Prostate gland (tissue), 2 donors: ENCODE results near the genes NRN1L and PSMB10.

- PRO-cap, result no peak
- RAMPAGE, long total RNA, 2 experiments, result no peak in any of the 2 experiments
Observed at GRCh38 chr16:67548565-67549142, 13.7 kb upstream of the CTCF start.

DNA sequence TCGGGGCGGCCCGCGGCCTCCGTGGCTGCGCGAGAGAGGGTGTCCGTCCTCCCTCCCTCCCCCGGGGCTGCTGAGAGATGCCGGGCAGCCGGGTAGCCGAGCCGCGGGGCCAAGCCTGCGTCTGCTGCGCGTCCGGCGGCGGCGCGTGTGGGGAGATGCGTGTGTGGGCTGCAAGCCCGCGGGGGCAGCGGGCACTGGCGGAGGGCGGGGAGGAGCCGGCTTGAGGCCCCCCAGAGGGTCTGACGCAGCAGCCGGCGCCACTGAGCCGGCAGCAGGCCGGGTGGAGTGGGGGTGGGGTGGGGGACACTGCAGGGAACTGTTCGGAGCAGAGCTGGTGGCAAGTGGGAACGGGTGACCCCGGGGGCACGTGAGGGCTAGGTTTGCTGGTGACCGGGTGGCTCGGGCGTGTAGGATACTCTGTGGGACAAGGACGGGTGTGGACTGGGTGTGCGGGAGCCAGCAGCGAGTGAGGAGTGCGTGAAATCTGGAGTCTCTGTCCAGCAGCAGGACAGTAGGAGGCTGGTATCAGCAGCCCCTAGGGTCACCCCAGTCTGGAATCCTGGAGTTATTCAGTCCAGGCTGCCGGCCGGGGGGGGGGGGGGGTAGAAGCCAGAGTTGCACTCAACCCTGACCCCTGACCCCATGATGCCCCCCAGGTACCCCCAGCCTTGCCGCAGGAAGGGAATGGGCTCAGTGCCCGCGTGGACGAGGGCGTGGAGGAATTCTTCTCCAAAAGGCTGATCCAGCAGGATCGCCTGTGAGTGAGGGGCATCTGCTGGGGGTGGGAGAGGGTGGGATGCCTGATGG lies 6.4 kb downstream of the ACD start:
- PRO-cap, result no peak
- RAMPAGE, long total RNA, 2 experiments, result no peak in any of the 2 experiments

- PRO-cap, result no peak
- RAMPAGE, long total RNA, 2 experiments, result no peak in any of the 2 experiments
Observed at GRCh38 chr16:67697738-67698159, 21.4 kb downstream of the GFOD2 start.

- PRO-cap, result bidirectional peak, plus-strand start at chr16:67884885, minus-strand start at chr16:67884764
- RAMPAGE, long total RNA, 2 experiments, result start-site peak on the plus strand in 1 of 2 experiments, at chr16:67884889-67884901 at its widest, 12 reads per replicate
Observed at GRCh38 chr16:67884441-67885058, at the start of gene NRN1L. Gene NRN1L (plus strand): TSS chr16:67884885.

GRCh38 chr16:67926153-67926881 lies 5.3 kb downstream of the CTRL start:
- PRO-cap, result bidirectional peak, plus-strand start at chr16:67926426, minus-strand start at chr16:67926316
- RAMPAGE, long total RNA, 2 experiments, result no peak in any of the 2 experiments

DNA sequence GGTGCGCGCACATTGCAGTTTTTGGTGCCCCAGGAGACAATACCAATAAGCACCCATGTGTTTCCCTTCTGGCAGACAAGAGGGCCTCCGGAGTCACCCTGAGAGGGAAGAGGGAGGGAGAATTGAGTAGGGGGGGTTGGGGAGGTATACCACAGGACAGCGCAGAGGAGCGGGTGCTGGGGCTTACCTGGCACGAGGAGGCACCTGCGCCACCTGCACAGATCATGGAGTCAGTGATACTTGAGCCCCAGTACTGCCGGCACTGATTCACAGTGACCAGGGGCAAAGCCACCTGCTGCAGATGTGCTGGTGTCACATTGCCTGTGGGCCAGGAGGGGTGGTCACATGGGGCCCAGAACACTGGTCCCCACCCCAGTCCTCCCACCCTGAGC lies 1.7 kb downstream of the CTRL start:
- PRO-cap, result no peak
- RAMPAGE, long total RNA, 2 experiments, result no peak in any of the 2 experiments

- PRO-cap, result no peak
- RAMPAGE, long total RNA, 2 experiments, result no peak in any of the 2 experiments
Observed at GRCh38 chr16:67934216-67934589, 2.4 kb downstream of the PSMB10 start.

GRCh38 chr16:67936236-67937180 lies at the start of gene PSMB10:
Gene PSMB10 (minus strand): TSS chr16:67936850.
- PRO-cap, result unidirectional peak, minus-strand start at chr16:67936850
- RAMPAGE, long total RNA, 2 experiments, result start-site peak on the minus strand in 2 of 2 experiments, at chr16:67936822-67936837 at its widest, 18 to 56 reads per replicate

DNA sequence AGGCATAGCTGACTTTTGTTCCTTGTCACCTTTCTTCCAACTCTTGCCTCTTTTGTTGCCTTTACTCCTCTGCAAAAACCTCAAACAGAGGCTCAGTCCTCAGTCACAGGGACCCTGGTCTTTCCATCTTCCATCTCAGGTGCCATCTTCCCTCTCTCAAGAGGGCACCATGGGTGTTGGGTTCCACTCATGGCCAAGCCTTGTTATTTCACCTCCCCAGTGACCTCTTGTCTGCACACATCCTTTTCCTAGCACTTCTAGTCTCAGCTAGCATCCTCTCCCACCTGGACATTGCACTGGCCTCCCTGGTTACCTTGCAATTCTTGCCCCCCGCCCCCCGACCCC lies 503 bp upstream of the PSMB10 start:
- PRO-cap, result no peak
- RAMPAGE, long total RNA, 2 experiments, result no peak in any of the 2 experiments

GRCh38 chr16:67945755-67946494 lies 2.0 kb upstream of the LCAT start:
- PRO-cap, result no peak
- RAMPAGE, long total RNA, 2 experiments, result no peak in any of the 2 experiments

GRCh38 chr16:68037716-68038184 lies 14.7 kb downstream of the DUS2 start:
- PRO-cap, result no peak
- RAMPAGE, long total RNA, 2 experiments, result no peak in any of the 2 experiments

DNA sequence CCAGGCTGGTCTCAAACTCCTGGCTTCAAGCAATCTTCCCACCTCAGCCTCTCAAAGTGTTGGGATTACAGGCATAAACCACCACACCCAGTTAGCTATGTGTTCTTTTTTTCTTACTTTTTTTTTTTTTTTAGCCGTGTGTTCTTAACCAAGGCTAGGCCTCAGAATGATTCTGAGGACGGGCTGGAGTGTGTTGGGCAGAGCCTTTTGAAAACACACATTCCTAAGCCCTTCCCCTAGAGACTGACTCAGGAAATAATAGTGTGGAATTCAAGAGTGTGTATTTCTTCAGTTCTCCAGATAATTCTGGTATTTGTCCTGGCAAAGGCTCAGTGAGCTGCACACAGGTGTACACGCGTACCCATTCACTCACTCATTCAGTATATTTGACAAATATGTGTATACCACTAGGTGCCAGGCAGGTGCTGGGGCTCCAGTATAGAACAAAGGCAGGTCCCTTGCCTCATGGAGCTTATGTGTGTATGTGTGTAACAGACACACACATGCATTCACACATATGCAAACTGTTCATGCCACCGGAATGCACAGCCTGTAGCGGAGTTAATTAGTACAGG lies 19.4 kb upstream of the NFATC3 start:
- PRO-cap, result no peak
- RAMPAGE, long total RNA, 2 experiments, result no peak in any of the 2 experiments

DNA sequence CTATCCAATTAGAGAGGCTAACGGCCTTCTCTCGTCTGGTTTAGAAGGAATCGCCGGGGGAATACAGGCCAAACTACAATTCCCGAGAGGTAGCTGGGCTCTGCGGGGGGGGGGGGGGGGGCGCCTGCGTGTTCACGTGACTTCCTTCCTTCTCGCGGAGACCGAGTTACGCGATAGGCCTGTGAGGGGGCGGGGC lies 180 bp upstream of the NFATC3 start:
- PRO-cap, result bidirectional peak, plus-strand start outside the sequence, minus-strand start at position 63 of the sequence
- RAMPAGE, long total RNA, 2 experiments, result no peak in any of the 2 experiments

GRCh38 chr16:68097190-68097661 lies 12.1 kb downstream of the NFATC3 start:
- PRO-cap, result no peak
- RAMPAGE, long total RNA, 2 experiments, result no peak in any of the 2 experiments

DNA sequence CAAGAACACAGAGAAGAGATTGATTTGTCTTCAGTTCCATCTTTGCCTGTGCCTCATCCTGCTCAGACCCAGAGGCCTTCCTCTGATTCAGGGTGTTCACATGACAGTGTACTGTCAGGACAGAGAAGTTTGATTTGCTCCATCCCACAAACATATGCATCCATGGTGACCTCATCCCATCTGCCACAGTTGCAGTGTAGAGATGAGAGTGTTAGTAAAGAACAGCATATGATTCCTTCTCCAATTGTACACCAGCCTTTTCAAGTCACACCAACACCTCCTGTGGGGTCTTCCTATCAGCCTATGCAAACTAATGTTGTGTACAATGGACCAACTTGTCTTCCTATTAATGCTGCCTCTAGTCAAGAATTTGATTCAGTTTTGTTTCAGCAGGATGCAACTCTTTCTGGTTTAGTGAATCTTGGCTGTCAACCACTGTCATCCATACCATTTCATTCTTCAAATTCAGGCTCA lies 45.1 kb downstream of the ESRP2 start:
- PRO-cap, result no peak
- RAMPAGE, long total RNA, 2 experiments, result no peak in any of the 2 experiments

GRCh38 chr16:68194317-68194723 lies 41.6 kb downstream of the ESRP2 start:
- PRO-cap, result no peak
- RAMPAGE, long total RNA, 2 experiments, result no peak in any of the 2 experiments

DNA sequence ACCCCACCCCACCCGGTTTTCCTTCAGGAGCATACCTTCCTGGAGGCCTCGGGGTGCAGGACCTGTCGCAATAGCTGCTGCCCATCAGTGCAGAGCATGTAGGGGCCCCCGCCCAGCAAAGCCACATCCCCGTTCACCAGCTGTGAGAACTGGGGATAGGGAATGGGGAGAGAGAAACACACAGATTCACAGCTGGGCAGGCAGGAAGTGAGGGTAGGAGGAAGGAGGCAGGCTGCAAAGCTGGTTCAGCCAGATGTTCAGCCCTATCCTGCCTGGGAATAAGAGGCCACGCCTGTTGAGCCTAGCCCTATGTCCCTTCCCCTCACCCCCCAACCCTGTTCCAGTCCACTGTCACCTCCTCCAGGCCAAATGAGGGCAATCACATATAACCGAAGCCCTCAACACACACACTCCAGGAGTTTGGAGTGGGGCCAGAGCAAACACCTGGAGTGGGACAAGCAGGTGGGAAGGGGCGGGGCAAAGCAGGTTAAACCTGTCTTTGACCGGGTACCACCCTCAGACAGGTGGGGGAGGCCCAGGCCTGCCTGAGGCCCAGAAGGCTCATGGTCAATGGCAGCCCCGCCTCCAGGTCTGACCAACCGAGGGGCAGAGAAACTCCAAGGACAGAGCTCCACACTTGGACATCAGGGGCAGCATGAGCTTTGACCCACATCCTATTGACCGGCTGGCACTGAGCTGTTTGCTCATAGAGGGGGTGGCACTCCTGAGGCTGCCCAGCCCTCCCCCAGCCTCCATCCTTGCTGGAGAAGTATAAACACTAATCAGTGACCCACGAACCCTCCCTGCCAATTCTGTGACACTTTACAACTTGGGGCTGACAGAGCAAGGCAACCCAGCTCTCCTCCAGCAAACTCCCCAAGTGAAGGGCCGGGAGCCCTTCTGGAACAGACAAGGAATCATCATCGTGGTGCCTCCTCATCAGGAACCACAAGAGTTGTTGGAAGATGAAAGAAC lies 1.7 kb downstream of the ESRP2 start:
- PRO-cap, result unidirectional peak, plus-strand start at position 519 of the sequence
- RAMPAGE, long total RNA, 2 experiments, result start-site peak on the minus strand in 1 of 2 experiments, centred at position 123 of the sequence, 10 reads per replicate

- PRO-cap, result no peak
- RAMPAGE, long total RNA, 2 experiments, result no peak in any of the 2 experiments
Observed at GRCh38 chr16:68284759-68285351, 20.5 kb downstream of the SLC7A6 start.

DNA sequence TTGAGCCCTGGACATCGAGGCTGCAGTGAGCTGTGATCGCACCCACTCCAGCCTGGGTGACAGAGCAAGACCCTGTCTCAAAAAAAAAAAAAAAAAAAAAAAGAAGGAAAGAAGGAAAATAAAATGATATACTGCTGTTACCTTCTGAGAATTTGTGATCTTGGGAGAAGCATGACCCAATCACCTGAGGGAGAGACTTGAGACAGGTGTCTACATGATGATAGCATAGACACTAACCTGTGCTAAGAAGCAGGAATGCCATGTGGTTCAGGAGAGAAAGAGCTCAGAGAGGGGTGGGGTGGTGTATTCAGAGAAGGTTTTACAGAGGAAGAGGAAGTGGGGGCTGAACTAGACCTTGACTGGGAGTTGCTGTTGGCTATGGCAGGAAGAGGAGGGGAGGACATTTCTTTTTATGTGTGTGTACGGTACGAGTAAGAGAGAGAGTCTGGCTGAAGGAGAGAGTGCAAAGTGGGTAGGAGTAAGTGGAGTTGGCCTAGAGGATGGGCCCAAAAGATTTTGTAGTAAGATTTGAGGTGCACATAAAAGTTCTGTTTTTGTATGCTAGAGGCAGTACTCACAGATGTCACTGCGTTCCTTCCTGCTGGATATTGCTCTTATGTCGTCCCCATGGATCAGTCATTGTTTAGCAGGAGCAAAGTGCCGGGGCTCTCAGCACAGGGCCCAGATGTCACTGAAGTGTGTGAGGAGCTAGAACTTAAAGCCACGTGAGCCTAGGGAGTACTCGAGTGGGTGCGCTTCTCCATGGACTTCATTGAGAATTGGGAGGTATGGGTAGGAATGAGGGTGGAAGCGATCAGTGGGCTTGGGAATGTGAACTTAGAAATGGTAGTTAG lies 21.9 kb downstream of the SLC7A6 start:
- PRO-cap, result no peak
- RAMPAGE, long total RNA, 2 experiments, result no peak in any of the 2 experiments

DNA sequence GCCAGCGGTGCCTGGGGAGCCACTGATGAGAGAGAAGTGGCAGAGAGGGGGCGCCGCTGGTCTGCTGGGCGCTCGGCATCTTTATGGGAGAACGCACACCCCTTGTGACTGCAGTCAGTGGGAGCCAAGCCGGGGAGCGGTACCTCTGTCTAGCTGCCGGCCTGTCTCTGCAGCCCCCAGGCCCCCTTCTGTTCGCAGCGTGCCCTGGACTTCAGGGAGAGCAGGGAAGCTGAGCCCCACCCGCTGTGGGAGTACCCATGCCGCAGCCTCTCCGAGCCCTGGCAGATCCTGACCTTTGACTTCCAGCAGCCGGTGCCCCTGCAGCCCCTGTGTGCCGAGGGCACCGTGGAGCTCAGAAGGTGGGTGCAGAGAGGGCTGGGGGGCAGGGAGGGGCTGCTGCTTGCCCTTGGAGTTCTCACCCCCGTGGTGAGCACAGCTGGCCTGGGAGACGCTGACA lies 44.7 kb downstream of the PRMT7 start:
- PRO-cap, result no peak
- RAMPAGE, long total RNA, 2 experiments, result no peak in any of the 2 experiments